Epithelial cell of esophagus (primary cell): Measurements from ENCODE around the gene KRT4.

DNA sequence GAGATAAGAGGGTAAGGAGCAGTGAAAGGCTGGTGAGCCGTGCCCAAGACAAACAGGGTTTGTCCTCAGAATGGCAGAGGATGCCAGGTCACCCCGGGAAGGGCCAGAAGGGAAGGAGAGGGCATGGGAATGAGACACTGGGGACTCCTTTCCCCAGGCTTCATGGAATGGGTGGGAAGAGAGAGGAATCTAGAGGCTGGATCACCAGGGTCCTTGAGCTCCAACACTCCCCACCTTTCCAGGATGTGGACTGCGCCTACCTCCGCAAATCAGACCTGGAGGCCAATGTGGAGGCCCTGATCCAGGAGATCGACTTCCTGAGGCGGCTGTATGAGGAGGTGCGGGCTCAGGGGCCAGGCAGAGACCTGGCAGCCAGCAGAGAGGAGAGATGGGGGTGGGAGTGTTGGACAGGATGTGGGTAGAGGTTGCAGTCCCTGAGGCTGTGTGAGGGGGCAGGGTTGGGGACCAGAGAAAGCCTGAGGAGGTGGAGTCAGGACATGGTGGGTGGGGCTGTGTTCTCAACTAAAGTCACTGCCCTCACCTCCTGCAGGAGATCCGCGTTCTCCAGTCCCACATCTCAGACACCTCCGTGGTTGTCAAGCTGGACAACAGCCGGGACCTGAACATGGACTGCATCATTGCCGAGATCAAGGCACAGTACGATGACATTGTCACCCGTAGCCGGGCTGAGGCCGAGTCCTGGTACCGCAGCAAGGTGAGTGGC, 13.5 kb upstream of the KRT81 start:
- RRBS = no CpG with 5 or more reads among the region's 17 CpGs

DNA sequence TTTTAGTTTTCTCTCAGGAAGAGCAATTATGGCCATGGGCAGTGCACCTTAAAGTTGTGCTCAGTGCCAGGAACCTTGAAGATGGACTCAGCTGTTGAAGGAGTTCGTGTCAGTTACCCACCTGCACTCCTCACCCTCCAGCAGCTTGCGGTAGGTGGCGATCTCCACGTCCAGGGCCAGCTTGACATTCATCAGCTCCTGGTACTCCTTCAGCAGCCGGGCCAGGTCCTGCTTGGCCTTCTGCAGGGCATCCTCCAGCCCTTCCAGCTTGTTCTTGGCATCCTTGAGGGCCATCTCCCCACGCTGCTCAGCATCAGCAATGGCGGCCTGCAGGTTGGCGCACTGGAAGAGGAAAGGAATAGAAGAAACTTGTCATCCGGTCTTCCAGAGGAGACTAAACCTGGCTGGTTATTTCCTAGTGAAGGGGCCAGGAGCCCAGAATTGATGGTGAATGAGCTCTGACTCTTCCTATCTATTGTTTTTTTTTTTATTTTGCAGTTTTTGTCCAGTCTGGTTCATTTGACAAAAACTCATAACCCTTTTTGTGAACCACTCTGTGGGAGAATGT, 4.8 kb downstream of the KRT6A start:
- RRBS = no CpG with 5 or more reads among the region's 9 CpGs

DNA sequence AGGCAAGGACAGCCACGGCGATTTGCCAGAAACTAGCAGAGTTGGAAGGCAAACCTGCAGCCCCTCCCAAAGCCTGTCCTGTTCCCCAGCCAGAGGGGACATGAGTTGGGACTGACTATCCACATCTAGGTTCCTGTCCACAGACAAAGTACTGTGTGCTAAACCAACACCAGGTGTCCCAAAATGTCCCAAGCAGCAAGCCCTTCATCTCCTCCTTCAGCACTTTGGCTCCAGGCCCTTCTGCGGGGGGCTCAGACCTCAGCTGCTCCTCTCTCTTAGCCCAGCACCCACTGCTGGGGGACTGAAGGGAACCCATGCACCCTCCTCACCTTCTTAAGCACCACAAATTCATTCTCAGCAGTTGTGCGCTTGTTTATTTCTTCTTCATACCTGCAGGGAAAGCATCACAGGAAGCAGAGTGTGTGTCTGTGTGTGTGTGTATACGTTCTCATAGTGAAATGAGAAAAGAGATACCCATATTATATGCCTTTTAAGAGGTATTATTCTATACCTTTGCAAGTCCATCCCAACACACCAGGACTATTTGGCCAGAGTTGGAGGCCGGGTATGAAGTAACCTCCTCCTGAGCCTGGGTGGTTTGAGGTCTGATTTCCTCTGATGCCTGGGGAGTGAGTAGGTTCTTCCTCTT, 3.3 kb downstream of the KRT73 start:
- RRBS = no CpG with 5 or more reads among the region's 6 CpGs

GRCh38 chr12:52713966-52715091, 11.0 kb upstream of the KRT77 start:
- RRBS = 9% methylated on average over 24 of the region's 75 CpGs

- RRBS = 92% methylated on average over 4 of the region's 11 CpGs
These were observed 288 bp downstream of the KRT3 start for GRCh38 chr12:52795684-52795973.

DNA sequence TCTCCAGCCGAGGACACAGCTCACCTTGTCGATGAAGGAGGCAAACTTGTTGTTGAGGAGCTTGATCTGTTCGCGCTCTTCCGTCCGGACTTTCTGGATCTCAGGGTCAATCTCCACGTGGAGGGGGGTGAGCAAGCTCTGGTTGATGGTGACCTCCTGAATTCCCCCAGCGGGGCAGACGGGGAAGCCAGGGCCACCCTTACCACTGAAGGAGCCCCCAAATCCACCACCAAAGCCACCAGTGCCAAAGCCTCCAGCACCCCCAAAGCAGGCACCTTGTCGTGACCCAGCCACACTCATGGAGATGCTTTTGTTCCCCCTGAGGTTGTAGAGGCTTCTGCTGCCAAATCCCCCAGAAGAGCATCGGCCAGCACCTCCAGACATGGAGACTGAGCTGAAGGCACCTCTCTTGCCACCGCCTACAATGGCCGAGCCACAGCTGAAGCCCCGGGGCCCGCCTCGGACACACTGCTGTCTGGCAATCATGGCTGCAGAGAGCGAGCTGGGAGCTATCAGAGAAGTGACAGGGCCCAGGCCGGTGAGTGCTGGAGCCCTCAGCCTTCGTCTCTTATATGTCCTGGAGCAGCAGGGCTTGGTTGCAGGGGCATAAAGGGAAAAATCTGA, at the start of gene KRT4:
KRT4 (minus strand) TSS at position 544 of the 624 bp plus-strand sequence.
- RRBS = 48% methylated on average over 4 of the region's 19 CpGs

GRCh38 chr12:52897107-52897954, 7.5 kb downstream of the KRT8 start:
- RRBS = no CpG with 5 or more reads among the region's 13 CpGs

DNA sequence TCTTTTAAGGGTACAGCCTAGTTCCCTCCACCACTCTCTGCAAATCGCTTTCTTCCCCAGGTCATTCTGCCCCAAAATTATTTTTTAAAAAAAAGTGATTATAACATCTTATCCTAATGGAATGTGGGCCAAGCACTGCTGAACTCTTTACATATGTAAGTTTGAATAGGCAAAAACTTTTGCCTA, 1.9 kb downstream of the KRT8 start:
- RRBS = no CpG with 5 or more reads among the region's 1 CpG

DNA sequence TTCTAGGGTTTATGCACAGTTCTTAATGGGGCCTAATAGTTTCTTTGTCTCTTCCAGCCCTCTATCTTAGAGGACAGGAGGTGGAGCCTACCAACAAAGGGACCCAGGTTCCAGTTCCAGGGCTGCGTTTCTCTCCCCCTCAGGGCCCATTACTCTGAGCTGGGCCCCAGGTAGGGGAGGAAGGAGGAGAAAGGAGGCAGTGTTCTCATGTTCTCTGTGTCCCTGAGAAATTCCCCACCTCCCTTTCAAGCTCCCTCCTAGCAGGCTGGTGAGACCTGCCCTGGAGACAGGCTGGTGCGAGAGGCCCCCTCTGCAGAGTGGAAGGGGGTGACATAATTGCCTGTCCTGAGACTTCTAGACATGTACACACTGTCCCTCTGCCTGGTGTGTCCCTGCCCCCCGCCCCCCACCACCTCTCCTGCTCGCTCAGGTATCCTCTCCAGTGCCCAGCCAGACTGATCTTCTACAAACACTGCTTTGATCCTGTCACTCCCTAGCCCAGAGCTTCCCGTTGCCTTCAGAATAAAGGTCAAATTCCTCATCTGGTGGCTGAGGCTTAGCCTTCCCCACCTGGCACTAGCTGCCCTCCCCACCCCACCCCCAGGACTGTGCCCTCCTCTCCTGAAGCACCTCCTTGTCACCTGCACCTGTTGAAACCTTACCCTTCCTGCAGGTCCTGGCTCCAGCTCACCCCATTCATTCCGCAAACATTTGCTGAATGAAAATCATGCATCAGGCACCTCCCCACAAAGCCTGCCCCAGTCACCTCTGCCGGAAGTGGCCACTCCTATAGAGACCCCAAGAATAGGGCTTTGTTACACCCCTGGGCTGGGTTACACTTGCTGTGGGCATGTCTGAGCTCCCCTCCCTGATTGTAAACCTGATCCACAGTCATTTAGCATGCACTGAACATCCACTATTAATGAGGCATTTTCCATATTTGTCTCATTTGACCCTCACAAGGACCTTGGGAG, 21.2 kb upstream of the KRT8 start:
- RRBS = no CpG with 5 or more reads among the region's 7 CpGs

DNA sequence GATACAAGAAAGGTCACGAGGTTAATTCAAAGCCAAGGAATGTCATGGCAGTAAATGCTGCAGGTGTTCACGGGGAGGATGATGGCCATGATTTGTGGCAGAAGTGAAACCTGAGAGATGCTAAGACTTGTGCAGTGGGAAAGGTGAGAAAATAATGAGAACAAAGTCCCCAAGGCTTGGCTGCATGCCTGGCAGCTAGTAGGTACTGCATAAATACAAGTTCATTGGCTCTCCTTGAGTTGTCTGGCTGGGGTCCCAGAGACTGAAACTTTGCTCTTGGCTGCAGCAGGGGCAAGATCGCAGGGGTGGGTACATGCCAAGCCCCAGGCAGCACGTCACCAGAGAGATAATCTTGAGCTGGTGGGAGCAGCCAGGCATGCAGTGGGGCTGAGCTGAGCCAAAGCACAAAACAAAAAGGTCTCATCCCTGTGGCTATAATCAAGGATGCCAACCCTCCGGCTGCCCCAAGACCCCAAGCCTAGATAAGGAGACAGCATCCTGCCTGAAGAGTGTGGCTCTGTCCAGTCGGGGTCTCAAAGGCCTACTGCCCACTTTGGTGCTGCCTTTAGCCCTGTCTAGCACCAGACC, 21.3 kb downstream of the KRT18 start:
- RRBS = no CpG with 5 or more reads among the region's 6 CpGs

GRCh38 chr12:53003969-53005085, 1.9 kb upstream of the EIF4B start:
- RRBS = no CpG with 5 or more reads among the region's 14 CpGs

DNA sequence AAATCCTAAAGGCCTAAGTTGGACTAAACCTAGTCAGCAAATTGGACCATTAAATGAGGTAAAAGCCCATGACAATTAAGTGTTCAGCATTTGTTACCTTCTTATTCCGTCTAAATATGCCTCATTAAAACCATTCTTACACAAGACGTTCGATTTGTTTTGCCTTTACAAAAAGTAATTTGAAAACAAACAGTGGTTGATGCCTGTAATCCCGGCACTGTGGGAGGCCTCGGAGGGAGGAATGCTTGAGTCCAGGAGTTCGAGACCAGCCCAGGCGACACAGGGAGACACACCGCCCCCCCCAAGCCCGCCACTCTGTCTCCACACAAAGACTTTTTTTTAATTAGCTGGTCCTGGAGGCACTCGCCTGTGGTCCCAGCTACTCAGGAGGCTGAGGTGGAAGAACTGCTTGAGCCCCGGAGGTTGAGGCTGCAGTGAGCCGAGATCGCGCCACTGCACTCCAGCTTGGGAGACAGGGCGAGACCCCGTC, 1.0 kb upstream of the EIF4B start:
- RRBS = no CpG with 5 or more reads among the region's 16 CpGs

DNA sequence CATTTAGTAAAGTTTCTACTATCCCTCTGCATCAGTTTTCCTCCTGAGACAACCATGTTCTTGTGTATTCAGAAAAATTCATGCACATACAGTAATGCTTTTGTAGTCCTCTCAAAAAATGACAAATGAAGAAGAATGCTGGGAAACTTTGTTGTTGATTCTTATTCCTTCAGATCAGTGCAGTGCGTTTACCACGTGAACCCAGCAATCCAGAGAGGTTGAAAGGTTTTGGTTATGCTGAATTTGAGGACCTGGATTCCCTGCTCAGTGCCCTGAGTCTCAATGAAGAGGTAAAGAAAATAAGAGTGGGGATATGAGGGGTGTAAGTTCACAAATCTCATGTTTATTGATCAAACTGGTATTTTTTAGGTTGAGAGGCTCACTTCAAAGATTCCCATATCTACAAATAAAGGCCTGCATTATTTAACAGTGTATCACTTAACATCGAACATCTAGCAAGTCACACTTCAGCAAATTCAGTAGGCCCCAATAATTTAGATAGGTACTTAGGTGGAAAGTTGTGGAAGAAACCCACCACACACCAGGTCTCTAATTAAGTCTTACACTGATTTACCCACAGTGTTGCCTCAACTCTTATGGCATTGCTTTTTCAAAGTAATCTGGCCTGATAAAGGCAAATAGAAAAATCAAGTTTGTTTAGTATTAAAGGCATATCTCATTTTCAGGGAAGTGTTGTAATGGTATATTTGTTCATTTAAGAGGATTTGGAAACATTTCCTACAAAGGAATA, 13.7 kb downstream of the EIF4B start:
- RRBS = no CpG with 5 or more reads among the region's 3 CpGs

DNA sequence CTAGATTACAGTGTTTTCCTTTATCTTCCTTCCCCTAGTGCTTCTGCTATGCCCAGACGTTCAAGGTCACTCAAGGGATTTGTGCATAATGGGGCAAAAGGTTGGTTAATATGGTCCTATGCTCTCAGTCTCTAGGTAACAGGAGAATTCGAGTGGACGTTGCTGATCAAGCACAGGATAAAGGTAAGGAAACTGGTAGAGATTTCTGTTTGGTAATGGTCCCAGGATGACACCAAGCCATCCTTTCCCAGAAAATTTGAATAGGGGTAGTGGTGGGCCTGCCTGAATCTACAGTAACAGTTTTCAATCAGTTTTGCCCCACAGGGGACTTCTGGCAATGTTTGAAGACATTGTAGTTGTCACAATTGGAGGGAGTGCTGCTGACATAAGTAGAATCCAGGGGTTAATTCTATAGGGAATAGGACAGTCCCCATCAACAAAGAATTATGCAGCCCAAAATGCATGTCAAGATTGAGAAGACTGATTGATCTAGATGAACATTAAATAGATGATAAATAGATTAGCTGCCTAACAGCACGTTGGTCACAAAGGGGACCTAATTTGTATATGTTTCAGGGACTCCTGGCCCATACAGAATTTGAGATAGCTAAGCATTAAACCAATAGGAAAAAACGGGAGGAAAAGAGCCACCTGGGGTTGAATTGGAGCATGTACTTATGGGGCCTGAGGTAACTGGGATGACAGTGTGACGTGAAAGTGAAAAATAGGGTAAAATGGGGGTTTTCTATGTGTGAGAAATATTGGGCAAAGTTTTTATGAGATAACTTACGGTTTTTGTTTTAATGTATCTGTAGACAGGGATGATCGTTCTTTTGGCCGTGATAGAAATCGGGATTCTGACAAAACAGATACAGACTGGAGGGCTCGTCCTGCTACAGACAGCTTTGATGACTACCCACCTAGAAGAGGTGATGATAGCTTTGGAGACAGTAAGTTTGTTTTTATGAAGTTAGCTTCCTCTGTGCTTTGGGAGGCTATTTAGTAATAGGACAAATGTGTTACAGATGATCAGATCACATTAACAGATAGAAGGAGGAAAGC, 15.8 kb downstream of the EIF4B start:
- RRBS = no CpG with 5 or more reads among the region's 11 CpGs

DNA sequence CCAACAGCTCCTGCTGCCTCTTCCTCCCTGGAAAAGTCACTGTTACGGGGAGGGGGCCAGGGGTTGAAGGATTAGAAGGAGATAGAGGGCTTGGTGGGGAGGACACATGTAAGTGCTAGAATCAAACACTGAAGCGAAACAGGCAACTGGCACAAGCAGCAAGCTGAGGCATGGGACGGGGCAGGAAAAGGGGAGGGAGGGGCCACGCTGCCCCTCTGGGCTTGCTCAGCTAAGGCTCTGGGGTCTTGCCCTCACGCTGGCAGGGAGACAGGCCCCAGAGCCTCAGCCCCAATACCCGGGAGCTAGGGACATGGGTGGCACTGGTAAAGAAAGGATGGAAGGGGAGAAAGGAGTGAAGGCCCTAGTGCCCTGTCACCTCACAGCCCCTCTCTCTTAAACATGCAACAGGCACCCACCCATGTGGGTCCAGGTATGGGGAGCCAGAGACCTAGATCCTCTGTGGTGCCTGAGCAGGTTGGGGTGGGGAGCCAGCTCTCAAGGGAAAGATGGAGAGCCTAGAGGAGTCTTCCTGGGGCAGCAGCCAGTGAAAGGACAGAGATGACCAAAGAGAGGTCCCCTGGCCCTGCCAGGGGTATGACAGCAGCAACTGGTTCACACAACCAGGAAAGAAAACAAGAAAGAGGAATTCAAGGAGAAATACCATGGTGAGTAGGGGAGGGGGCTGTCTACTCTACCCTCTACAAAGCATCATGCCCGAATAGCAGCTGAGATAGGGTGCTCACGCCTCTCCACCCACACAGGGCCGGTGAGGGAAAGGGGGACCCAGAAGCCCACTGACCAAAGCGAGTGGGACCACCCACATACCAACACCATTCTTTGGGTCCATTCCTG, 14.2 kb downstream of the SPRYD3 start:
- RRBS = no CpG with 5 or more reads among the region's 10 CpGs

DNA sequence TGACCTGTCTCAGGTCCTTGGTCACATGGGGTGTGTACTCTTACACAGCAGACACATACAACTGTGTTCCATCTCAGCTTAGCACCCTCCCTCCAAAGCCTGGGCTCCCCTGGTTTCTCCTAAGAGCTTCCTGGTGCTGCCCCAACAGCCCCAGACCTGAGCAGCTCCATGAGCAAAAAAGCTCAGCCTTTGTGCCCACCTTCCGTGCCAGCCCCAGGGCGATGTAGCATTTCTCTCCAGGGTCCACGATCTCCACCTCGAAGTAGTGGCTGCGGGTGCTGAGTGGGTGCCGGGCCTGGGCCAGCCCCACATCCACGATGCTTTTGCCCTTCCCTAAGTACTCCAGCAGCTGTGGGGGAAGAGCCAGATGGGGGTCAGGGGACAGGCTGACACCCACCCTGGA, 11.2 kb downstream of the SPRYD3 start:
- RRBS = no CpG with 5 or more reads among the region's 7 CpGs

DNA sequence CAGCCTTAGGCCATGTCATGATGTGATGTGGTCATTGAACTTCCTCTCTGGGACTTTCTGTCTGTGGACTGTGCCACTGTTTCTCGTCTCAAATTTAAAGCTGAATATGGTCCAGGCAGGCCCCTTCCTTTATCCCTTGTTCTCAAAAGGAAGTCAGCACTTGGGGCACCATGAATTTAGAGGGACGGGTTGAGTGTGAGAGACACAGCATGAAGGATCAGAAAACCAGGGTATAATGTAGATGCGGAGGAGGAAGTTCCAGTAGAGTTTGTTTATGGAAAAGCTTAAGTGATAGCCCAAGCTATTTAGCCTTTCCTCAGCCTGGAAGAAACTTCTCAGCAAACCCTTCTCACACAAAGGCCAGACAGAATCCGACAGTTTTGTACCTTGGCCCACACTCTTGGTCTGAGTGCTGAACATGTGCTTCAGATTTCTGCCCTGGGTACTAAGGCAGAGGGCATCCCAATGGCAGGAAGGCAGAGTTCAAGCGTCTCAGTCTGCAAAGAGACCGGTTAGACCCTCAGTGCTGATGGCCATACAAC, 3.5 kb upstream of the IGFBP6 start:
- RRBS = no CpG with 5 or more reads among the region's 6 CpGs

GRCh38 chr12:53171167-53172334, 9.0 kb upstream of the ZNF740 start:
- RRBS = no CpG with 5 or more reads among the region's 20 CpGs

DNA sequence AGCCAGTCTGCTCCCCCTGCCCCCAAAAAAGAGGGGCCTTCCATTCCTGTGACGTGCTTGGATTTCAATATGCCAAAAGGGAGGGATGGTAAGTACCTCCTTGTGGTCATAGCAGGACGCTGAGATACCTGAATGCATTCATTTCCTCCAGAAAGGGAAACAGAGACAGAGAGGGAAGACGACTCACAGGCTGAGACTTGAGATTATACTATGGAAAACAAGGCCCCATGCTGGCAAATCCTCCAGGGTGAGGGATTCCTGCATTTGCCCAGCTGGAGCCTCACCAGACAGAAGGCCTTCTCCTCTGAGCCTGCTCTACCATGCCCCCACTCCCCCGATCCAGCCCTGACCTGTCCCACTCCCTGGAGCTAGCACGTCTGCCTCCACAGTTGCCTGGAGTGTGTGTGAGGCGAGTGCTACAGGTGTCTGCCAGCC, 3.9 kb upstream of the RARG start:
- RRBS = no CpG with 5 or more reads among the region's 6 CpGs

GRCh38 chr12:53414378-53415312, 9.0 kb upstream of the AMHR2 start:
- RRBS = no CpG with 5 or more reads among the region's 4 CpGs